ENCODE results near the genes GLOD5, PQBP1, PRICKLE3, GAGE12J, GAGE2A, PAGE4, DGKK, CENPVL3 and MAGED4.

GRCh38 chrX:48703872-48704705 is 7.6 kb downstream of the SUV39H1 start:
- PRO-cap, result no peak
- RRBS, result no CpG with 5 or more reads among the region's 6 CpGs

DNA sequence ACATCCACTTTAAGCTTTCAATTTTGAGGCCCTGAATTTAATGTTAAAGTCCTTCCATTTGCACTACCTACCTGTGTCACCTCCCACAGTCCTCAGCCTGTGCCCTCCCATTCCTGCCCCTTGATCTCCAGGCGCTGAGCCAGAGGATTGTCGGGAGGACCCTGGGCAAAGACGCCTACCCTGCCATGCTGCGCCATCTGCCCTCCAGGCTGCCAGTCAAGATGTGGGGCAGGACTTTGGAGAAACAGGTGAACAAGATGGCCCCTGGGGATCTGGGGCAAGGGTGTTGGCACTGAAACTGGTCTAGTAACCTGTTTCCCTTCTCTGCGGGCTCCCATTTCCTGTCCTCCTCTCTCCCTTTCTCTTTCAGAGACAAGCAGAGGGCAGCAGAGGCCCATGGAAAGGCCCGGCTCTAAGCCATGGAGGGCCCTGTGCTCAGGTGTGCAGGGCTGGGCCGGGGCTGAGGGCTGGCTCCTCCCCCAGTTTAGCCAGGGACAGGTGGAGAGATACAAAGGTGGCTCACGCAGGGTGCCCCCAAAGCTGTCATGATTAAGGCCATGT is at the start of gene GLOD5:
Gene GLOD5 (plus strand): TSS at position 142 of the 561 bp plus-strand sequence.
- PRO-cap, result no peak
- RRBS, result 4% methylated on average over 2 of the region's 8 CpGs

GRCh38 chrX:48800539-48801167 is 1.2 kb upstream of the HDAC6 start:
- PRO-cap, result no peak
- RRBS, result no CpG with 5 or more reads among the region's 15 CpGs

GRCh38 chrX:48897646-48898707 is at the start of gene PQBP1:
Gene PQBP1, plus strand, starts transcription at chrX:48897930.
- PRO-cap, result bidirectional peak, plus-strand start at chrX:48897931, minus-strand start at chrX:48897762; bidirectional peak, plus-strand start at chrX:48898234, minus-strand start at chrX:48898155
- RRBS, result 26% methylated on average over 8 of the region's 62 CpGs

DNA sequence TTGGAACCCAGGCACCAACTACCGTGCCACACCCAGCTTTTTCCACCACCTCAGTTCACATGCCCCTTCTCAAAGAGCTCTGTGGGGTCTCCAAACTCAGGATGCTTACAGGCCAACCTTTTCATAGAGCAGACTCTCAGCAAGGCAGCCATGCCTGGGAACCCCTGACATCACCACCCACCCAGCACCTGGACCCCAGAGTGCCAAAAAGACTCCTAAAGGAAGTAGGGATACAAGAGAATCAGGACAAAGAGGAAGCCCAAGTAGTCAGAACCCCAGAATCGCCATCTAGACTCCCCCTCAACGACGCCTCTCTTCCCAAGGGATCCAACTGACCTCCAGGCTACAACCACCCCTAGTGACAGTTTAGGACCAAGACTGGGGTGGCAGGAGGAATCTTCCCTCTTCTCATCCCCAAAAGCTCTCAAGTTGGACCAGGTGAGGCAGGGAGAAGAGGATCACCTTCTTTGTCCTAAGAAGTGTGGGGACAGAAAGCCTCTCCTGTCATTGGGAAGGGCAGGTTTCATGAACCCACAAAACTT is 3.8 kb downstream of the OTUD5 start:
- PRO-cap, result no peak
- RRBS, result no CpG with 5 or more reads among the region's 4 CpGs

DNA sequence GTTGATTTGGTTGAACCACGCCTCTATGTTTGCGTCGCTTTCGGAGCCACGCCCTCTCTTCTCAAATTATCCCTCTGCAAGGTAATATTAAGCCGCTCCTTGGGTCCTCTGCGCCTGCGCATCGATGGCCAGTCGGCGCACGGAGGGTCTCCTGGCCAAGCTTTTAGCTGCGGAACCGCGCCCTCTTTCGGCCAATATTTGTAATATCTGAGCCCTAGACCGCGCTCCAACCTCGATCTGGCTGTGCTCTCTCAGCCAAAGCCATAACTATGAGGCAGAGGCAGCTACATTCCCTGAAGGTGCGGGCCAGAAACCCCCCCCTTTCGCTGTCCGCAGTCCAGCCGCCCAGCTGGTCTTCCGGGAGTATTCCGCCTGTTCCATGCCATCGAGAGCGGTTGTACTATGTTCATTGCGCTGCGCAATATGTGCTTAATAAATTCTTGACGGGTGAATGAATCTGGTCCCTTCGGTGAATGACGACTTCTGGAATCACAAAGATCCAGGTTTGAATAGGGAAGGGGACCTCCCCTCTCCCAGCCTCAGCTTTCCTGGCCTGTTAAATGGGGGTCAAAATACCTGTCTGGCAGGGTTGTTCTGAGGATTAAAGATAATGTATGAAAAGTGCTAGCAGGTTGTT is 670 bp upstream of the TFE3 start:
- PRO-cap, result bidirectional peak, plus-strand start at position 131 of the sequence, minus-strand start outside the sequence
- RRBS, result no CpG with 5 or more reads among the region's 32 CpGs

- PRO-cap, result bidirectional peak, plus-strand start at chrX:49186482, minus-strand start at chrX:49186382
- RRBS, result 26% methylated on average over 24 of the region's 61 CpGs
Observed at GRCh38 chrX:49186063-49186951, at the start of gene PRICKLE3. Gene PRICKLE3, minus strand, starts transcription at chrX:49186373.

DNA sequence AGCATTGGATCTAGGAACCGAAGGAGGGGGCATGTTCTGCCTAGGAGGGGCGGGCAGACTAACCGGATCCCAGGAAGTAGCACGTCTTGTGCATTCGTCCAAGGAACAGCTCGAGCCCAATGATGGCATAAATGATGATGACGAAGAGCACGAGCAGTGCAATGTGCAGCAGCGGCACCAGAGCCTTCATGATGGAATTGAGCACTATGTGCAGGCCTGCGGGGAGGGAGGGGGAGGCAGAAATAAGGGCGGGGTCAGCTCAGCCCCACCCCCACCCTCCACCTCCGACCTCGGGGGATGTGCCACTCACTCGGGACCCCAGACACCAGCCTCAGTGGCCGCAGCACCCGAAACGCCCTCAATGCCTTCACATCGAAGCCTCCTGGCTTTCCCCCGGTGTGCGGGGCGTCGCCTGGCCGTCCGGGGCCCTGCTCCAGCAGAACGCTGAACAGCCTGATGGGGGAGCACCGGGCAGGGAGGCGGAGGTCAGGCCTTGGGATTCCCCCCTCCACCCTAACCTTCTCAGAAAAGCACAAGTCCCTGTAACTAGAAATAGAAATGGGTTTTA is 2.9 kb downstream of the CACNA1F start:
- PRO-cap, result no peak
- RRBS, result 62% methylated on average over 3 of the region's 27 CpGs

- PRO-cap, result no peak
- RRBS, result 49% methylated on average over 4 of the region's 55 CpGs
Observed at GRCh38 chrX:49270368-49271298, 1.0 kb downstream of the PPP1R3F start.

- PRO-cap, result unidirectional peak, plus-strand start at chrX:49277236
- RRBS, result 35% methylated on average over 2 of the region's 15 CpGs
Observed at GRCh38 chrX:49276960-49277727, 7.6 kb downstream of the PPP1R3F start.

GRCh38 chrX:49321958-49322266 is at the start of gene GAGE12J:
Gene GAGE12J, plus strand, starts transcription at chrX:49322037.
- PRO-cap, result no peak
- RRBS, result no CpG with 5 or more reads among the region's 17 CpGs

GRCh38 chrX:49589121-49589654 is at the start of gene GAGE2A:
Gene GAGE2A, plus strand, starts transcription at chrX:49589496.
- PRO-cap, result no peak
- RRBS, result no CpG with 5 or more reads among the region's 17 CpGs

- PRO-cap, result no peak
- RRBS, result no CpG with 5 or more reads among the region's 9 CpGs
Observed at GRCh38 chrX:49828961-49829432, at the start of gene PAGE4. Gene PAGE4, plus strand, starts transcription at chrX:49829303.

- PRO-cap, result no peak
- RRBS, result no CpG with 5 or more reads among the region's 3 CpGs
Observed at GRCh38 chrX:49877273-49877738, 2.0 kb upstream of the USP27X start.

- PRO-cap, result no peak
- RRBS, result no CpG with 5 or more reads among the region's 31 CpGs
Observed at GRCh38 chrX:50470752-50471339, at the start of gene DGKK. Gene DGKK, minus strand, starts transcription at chrX:50470825.

DNA sequence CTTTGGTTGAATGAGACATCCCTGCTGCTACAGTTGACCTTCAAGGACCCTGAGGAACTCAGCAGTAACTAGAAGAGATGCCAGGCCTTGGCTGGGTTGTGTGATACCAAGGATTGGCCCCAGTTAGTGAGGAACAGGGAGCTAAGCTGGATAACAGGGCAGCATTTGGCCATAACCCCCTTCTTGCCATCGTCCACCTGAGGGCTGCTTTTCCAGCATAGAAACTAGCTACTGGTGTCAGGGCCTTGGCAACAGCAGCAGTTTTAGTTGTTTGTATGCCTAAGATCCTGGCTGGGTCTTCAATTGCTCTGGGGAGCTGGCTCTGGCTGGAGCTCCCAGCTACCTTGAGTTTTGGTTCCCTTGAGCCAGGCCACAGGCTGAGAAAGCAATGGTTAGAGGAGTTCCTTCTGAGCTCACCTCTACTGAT is 124.4 kb upstream of the DGKK start:
- PRO-cap, result no peak
- RRBS, result no CpG with 5 or more reads among the region's 1 CpG

DNA sequence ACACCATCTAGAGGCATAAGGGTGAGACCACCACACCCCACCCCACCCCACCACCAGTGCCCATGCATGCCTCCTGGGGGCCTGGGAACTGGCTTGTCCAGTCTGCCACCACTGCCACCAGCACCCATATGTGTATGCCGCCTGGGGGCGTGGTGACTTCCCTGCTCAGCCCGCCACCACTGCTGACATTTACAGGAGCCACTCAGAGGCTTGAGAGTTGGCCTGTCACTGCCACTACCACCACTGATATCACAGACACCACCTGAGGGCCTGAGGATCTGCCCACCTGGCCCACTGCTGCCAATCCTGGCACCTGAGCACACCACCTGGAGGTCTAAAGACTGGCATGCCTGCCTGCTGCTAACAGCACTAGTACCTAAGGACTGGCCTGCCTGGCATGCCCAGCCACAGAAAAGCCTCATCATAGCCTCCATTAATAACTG is 20.3 kb upstream of the BMP15 start:
- PRO-cap, result no peak
- RRBS, result no CpG with 5 or more reads among the region's 3 CpGs

GRCh38 chrX:51618373-51619194 is at the start of gene CENPVL3:
Gene CENPVL3, minus strand, starts transcription at chrX:51618912.
- PRO-cap, result no peak
- RRBS, result 71% methylated on average over 8 of the region's 67 CpGs

- PRO-cap, result no peak
- RRBS, result no CpG with 5 or more reads among the region's 8 CpGs
Observed at GRCh38 chrX:51846032-51846671, 47.3 kb upstream of the MAGED1 start.

- PRO-cap, result no peak
- RRBS, result no CpG with 5 or more reads among the region's 39 CpGs
Observed at GRCh38 chrX:52184598-52185131, at the start of gene MAGED4. Gene MAGED4, plus strand, starts transcription at chrX:52184888.